Cardiac atrium fibroblast (primary cell): ENCODE measurements around a stretch of chr6.

DNA sequence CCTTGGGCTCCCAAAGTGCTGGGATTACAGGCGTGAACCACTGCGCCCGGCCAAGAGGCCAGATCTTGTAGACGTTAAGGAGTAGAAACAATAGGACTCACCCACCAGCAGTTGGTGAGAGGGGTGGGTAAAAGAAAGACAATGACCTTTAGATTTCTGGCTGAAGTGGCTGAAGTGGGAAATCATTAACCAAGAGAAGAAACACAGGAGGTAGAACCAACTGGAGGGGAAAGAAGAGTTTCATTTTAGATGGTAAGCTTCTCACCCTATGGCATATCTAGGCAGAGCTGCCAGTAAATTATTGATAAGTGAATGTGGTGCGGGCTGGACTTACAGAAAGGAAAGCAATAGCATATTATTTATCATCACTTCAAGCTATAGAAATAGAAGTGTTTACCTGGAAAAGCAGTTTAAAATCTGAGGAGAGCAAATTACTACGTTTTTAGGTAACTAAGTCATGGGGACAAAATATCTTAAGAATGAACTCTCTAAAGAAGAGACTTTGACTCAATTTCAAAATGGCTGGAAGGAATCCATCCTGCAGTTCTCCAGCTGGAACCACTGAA, 109.7 kb downstream of the ALDH8A1 start:
- RAMPAGE, long total RNA, result no peak

- RAMPAGE, long total RNA, result no peak
These were observed 21.7 kb downstream of the ALDH8A1 start for GRCh38 chr6:134928108-134928724.

DNA sequence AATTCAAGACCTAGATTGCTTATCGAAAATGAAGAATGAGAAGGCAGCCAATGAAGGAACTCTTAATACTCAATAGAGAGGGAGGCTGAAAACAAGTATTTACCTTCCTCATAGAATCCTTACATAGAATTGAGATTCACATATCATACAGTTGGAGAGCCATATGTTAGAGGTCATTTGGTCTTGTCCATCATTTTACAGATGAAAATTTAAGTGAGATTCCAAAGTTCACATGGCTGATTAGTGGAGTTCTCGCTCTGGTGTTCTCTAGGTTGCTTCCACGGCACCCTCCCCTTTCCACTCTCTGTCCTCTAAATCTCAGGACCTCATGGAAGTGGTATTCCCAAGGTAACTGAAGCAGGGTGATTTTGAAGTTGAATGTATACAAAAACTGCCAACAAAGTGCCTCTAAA, 39.5 kb downstream of the HBS1L start:
- RAMPAGE, long total RNA, result no peak

- RAMPAGE, long total RNA, result no peak
These were observed 52.6 kb upstream of the MYB start for GRCh38 chr6:135128549-135128844.

- RAMPAGE, long total RNA, result no peak
These were observed 13.1 kb downstream of the MYB start for GRCh38 chr6:135194016-135194879.

GRCh38 chr6:135195465-135196084, 14.5 kb downstream of the MYB start:
- RAMPAGE, long total RNA, result no peak

DNA sequence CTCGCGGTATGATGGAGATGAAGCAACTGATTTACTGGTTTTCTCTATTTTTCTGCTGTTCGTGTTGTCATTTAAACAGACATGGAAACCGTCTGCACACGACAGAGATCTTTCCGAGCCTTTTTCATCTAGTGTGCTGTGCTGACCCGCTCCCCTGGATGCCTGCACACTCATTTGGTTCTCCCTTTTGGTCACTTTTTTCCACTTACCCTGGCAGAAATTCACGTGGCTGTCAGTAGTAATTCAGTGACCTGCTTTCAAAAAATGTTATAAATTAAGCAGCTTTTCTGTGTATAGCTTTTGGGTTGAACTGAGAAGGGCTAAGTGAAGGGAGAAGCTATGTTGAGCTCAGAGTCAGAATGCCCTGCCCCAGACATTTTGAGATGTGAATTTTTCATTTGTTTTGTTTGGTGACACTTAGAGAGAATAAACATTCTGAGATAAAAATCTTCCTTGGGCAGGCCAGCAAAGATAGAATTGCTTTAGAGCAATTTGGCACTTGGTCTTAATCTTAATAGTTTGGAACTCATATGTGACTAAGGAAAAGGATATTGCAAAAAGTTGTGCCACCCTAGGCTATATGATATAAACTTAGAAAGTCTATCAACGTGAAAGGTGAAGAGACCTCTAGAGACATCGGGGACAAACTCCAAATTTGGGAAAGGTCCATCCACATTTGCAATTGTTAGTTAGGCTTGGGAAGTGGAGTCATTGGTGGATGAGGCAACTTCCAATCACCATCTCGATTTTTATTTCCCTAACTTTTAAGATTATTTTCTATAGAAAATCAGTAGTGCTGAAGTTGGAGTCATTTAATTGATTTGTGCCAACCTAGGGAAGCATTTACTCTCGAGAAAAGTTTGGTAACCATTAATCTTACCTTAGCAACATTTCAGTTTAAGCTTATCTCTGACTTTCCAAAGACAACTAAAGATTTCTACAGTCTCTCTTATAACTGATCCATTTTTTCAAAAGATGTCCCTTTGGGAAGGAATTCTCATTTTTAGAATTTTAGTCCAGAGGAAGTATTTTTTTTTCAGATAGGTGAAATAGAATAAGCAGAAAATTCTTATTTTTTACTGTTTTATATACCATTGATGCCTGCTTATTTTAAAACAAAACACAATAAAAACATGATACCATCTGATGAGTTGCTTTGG, 30.3 kb downstream of the MYB start:
- RAMPAGE, long total RNA, result no peak

- RAMPAGE, long total RNA, result no peak
These were observed 70.8 kb downstream of the MYB start for GRCh38 chr6:135251865-135252443.

- RAMPAGE, long total RNA, result no peak
These were observed 40.3 kb upstream of the PDE7B start for GRCh38 chr6:135811177-135811560.

- RAMPAGE, long total RNA, result no peak
These were observed 186.4 kb downstream of the PDE7B start for GRCh38 chr6:136037708-136038571.

DNA sequence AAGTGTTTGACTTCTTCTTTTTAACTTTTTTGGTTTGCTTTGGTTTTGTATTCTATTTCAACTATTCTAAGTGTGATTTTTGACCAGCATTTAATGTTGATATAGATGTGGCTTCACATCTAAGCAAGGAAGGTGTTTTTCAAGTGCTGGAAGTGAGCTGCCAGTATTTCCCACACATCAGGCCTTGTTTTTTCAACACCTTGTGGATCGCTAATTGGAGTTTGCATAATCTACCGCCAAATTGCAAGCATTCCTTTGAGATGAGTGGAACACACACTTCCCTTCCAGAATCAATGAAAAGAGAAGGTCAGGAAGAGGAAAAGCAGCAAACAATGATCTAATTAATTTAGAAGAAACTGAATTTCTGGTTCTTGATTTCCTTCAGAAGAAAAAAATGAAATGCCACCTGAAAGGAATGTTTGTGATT, 182.5 kb downstream of the MTFR2 start:
- RAMPAGE, long total RNA, result no peak

- RAMPAGE, long total RNA, result no peak
These were observed 18.1 kb upstream of the MTFR2 start for GRCh38 chr6:136267935-136268786.

DNA sequence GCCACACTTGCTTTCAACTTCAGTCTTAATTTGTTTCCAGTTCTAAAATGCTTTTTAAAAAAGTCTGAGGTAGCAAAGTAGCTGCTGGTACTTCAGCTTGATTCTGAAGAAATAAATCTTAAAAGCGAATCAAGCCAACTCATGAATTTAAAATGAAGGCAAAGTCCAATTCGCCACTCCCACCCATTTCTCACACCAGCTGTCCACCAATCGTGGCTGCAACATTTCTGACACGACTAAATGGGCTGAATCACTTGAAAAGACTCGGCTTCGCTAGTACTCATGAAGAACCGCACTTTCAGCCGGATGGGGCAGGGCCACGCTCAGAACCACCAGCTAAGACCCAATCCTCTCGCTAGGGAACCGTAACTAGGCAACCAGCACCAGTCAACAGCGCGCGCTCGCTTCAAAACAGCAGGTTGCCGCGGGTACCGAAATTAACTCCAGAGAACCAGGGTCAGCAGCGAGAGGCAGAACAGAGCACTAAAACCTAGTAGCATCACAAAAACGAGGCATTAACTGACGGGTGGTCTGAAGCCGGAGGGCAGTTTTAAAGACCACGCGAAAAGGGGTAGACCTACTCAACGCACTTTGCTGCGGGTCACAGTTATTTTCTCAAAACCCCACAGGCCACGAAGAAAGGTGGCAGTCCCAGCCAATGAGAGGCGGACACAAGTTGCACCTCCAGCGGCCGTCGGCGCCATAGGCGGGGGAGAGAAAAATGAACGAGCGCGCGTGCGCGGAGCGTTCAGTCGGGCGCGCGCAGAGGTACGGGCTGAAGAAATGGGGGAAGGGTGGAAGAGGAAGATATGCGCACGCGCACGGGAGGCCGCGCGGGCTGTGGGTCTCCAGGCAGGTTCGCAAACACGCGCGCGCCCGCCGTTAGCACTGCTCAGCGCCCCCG, 777 bp downstream of the BCLAF1 start:
- RAMPAGE, long total RNA, result no peak

DNA sequence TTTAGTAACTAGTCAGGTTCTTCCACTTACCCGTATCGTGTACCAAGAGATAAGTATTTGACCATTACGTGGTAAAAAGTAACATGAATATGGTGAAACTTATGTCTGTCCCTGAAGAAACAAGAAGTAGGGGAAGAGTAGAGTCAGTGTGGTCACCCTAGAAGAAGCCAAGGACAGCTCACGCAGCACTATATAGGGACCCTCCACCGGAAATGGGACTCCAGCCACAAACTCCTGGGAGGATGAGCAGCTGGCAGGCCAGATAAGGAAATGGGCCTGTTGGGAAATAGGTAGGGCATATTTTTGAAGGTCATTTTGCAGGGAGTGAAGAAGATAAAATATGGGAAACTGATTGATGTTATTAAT, 123.2 kb downstream of the MAP7 start:
- RAMPAGE, long total RNA, result no peak

DNA sequence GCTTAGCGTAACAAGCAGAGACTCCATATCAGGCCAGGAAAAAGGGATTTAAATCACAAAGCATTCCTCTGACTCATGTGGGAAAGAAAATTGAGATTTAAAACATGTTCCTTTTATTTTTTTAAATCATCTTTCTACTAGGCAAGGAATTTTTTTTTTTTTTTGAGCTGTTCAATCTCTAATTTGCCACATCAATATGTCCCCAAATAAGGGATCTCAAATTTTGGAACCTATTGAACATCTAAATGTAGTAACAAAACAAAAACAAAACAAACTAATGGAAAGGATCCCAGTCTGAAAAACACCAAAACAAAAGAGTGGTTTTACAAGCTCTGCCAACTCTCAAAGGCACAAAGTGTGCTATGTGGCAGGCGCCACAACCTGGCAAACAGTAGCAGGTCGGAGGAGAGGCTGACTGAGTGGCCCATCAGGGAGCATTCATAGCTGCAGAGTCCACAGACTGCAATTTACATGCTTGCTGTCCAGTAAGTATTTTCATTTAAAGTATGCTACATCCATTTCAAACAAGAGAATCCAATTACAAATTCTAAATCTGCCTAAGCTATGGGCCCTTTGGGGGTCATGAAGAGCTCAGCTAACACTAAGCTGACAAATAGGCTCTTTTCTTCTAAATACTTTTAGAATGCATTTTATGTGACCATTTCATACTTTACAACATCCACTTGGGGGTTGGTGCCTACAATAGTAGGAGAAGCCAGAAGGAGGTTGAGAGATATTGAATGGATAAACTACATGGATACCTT, 115.6 kb downstream of the MAP7 start:
- RAMPAGE, long total RNA, result no peak

DNA sequence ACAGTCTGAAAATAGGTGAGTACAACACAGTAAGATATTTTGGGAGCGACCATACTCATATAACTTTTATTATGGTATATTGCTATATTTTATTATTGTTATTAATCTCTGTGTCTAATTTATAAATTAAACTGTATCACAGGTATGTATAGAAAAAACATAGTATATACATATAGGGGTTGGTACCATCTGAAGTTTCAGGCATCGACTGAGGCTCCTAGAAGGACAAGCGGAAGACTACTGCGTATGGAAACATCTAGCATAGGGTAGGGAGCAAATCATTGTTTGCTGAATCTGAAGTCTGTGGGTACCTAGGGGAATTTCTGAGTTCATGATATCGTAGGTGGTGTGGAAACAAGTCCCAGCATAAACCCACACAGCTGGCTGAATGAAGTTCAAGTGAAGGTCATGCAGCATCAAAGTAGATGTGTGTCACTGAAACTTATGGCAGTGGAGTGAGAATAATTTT, 39.5 kb downstream of the MAP7 start:
- RAMPAGE, long total RNA, result no peak

DNA sequence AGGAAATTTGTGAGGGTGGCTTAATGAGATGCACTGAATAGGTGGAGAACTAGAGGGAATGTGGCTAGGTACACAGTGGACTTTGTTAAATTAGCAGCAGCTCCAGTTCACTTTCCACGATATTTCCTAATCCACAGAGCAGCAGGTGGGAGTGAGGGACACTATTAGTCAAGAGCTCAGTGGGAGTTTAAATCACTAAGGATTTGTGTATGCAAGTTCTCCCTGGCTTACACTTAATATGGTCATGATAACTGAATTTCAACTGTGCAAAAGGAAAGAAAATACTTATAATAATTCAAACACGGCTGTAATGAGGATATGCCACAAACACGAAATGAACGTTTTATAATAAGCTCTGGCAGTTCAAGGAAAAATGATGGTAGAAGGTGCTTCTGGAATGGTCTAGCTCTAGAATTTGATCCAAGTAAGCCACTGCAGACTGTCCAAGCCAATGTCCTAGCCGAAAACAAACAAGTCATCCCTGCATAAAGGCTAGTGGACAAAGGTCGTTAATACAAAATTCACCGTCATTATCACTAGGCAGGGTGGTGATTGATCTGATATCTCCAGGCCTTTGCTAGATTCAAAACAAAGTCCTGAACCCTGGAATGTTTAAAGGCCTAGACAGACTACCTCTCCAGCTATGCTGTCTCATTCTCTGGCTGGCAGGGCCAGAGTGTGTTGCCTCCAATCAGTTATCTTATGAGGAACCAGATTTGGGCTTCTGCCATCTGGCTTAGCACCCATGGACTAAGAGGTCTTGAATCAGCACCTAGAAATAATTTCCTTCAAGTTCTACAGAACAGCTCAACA, 38.5 kb downstream of the MAP7 start:
- RAMPAGE, long total RNA, result no peak

DNA sequence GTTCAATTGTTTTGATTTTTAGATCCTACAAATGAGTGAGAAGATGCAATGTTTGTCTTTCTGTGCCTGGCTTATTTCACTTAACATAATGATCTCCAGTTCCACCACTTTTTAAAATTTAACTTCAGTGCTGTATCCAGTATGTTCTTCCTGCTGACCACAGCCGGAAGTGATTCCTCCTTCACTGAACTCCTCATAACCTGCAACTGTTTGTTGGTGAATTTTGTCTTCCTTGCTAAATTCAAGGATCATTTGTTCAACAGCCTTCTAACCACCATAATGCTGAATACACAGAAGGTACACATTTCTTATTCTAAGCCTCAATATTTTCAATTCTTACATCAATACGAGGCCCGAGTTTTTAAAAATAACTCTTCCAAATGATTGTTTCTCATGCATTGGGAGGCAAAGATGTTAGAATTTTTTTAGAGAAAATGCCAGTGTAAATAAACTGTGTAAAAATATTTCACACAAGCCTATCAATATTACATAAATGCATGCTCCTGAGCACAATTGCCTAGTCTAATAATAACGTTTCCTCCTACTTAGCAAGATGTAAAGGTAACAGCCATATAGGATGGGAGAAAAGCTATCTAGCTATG, 3.7 kb downstream of the MAP7 start:
- RAMPAGE, long total RNA, result no peak

- RAMPAGE, long total RNA, result no peak
These were observed 938 bp upstream of the MAP7 start for GRCh38 chr6:136551119-136551601.

DNA sequence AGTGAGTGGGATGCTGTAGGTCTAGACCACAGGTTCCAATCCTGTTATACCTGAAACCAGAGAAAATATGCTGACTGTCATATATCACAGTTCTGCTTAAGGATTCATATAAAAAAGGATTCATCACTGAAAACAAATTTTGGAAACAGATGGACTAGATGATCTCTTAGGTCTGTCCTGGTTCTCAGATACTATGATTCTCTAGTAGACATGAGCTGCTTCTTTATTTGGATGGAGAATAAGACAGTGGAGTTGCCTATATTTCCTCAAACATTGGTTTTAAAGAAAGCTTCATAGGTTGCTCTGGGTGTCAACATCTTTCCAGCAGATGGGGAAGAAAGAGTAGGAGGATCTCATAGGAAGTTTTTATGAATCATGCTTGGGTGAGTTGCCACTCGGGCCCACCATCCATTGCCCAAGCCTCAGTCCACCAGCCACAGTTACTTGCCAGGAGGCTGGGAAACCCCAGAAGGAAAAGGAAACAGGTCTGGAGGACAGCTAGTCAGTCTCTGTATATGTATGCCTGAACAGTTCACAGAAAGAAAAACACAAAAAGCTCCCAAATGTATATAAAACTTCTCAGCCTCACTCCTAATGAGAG, 42.9 kb upstream of the MAP7 start:
- RAMPAGE, long total RNA, result no peak